ENCODE data around the gene FOXL1.

GRCh38 chr16:85899879-85900843, 1.2 kb downstream of the IRF8 start:
- RRBS, result no CpG with 5 or more reads among the region's 18 CpGs

- RRBS, result no CpG with 5 or more reads among the region's 45 CpGs
Measured at GRCh38 chr16:85947543-85948335, 48.8 kb downstream of the IRF8 start.

GRCh38 chr16:86029284-86029880, 130.4 kb downstream of the IRF8 start:
- RRBS, result no CpG with 5 or more reads among the region's 21 CpGs

- RRBS, result no CpG with 5 or more reads among the region's 8 CpGs
Measured at GRCh38 chr16:86199224-86199623, 300.3 kb downstream of the IRF8 start.

DNA sequence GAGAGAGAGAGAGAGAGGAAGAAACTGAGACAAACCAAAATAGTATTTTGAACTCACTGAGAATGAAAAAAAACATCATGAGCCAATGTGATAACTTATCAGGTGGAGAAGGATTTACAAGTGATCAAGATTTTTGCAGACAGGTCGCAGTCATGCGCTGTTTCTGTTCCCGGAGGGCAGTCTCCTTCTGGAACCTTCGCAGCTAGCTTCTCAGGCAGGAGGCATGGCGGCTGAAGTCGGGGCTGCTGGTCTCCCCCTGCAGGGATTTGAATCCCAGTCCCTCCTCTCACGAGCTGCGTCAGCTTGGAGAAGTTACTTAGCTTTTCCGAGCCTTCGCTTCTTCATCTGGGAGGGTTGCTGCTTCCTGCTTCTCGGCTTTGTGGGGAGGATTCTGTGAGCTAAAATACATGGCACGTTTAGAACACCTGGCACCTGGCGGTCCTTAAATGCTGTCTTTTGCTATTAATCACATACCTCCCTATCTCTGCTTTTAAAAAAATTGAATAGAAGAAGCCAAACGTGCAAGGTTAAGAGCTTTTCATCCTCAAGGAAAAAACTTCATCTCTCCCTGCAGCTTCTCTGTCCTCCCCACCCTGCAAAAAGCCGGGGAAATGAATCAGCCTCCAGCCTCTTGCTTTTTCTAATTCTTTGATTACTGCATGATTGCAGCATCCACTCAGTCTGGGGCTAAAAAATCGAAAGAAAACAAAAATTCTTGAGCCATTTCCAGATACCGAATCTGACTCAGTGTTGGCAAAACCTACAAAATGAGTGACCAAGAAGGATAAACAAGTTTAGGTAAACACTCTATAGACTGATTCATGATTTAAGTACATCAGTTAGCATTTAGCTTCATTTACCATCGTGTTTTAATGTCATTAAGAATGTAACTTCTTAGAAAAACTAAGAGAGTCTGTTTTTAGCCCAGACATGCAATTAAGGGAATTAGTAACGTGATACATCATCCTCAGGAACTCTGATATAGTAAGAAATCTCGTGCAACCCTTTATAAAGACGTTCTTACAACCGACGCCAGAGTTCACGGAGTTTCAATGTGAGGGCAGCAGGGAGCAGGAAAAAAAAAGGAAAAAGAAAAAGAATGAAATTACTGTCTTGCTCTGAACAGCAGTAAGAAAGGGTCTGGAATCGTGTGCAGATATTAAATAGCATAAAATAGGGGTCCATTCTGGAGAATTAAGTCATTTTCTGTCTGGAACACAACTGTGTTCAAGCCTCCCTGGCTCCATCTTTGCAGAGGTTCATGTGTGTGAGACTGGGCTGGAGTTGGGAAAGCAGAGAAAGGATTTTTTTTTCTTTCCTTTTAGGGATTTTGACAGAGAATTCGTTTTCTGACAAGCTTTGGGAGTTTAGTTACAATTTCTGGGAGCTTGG, 287.4 kb upstream of the FOXF1 start:
- RRBS, result no CpG with 5 or more reads among the region's 26 CpGs

DNA sequence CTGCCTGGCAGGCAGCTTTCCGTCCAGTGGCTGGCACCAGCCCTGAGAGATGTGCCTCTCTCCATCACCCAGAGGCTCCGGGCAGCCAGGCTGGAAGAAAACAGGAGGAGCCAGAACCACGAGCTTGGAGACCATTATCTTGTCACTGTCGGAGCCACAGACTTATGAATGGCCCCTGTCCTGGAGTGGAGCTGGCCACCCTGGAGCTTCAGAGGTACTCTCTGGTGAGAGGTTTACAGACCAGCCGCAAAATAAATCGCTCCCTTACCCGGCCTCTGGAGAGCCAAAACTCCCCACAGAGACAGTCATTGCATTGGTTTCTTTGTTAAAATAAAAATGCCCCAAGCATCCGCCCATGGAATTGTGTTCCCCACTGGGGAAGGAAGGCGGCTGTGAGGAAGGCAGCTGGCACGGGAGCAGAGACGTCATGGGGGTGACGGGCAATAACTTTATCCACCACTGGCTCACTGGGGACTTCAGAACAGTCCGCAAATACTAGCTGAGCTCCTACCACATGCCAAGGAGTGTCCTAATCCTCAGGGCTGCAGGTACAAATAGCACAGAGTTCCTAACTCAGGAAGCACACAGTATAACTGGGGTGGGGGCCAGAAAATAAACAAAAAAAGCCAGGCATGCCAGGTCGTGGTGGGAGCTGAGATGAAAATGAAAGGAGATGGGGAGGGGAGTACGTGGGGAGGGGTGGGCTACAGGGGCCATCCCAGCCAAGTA, 266.2 kb upstream of the FOXF1 start:
- RRBS, result no CpG with 5 or more reads among the region's 15 CpGs

GRCh38 chr16:86387471-86387864, 122.9 kb upstream of the FOXF1 start:
- RRBS, result no CpG with 5 or more reads among the region's 6 CpGs

DNA sequence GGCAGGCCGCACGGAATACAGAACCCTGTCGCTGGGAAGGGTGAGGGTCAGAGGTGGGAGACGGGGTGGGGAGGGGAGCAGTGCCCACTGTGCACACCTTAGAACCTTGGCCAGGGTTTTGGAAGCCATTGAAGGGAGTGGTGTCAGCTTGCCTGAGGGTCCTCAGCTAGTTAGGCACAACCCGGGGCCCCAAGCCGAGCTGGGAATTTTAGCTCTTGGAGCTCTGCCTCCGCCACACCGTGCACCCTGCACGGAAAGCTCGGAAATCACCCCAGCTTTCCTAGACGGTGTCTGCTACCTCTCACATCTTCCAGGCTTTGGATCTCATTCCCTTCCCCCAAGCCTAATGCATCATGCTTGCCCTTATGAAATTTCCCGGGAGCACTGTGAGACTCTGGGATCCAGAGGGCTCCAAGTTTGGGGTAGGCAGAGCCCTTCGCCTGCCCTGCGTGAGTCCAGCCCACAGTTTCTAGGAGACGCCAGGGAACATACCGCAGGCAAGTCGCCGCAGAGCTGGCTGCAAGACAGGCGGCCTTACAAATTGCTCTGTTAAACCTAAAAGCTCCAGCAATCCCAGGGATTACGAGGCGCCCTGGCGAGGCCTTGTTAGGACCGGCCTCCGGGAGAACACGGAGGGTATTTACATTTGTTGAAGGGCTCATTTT, 77.9 kb upstream of the FOXF1 start:
- RRBS, result no CpG with 5 or more reads among the region's 25 CpGs

GRCh38 chr16:86500012-86500876, 10.1 kb upstream of the FOXF1 start:
- RRBS, result no CpG with 5 or more reads among the region's 20 CpGs

DNA sequence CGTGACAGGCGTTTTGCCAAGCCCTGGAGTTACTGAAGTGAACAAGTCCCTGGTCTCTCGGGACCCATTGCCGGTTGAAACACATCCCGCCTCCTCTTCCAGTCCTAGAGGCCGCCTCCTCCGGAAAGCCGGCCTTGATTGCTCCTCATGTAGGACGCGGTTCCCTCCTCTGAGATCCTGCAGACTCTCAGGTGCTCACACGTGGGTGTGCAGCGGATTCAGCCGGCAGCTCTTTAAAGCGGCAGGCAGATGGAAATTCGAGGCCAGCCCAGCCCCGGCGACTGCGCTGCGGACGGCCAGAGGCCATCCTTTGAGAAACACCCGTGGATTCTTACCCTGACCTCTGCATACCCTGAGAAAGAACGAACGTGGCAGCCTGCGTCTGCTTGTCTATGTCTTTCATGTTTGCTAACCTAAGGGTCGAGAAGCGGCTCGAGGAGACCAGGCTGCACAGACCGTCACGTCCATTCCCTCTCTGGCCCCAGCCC, 408 bp upstream of the MTHFSD start:
- RRBS, result 8% methylated on average over 13 of the region's 29 CpGs

GRCh38 chr16:86577981-86579019, at the start of gene FOXL1:
FOXL1 (plus strand) TSS chr16:86578549.
- RRBS, result 54% methylated on average over 29 of the region's 56 CpGs

DNA sequence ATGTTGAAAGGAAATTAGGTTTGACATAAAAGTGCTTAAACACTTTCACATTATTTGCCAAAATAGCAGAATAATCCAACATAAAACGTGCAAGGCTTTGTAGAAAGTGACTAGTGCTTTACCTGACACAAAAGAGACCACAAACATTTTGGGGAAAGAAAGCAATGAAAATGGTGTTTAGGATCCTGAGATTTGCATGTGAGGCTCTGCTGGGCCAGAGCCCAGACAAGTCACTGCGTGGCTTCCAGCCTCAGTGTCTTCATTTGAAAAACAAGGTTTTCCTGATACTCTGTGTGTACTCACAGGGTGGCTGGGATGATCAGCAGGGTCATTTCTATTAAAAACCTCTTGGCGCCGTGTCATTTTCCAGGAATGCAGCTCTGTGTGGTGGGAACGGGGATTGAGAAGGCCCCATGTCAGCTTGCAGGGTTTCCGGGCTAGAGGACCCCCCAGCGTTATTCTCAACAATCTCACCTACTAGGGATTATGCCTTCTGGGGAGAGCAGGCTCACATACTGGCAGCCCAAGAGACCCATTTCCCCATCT, 73.4 kb downstream of the FOXL1 start:
- RRBS, result no CpG with 5 or more reads among the region's 7 CpGs

DNA sequence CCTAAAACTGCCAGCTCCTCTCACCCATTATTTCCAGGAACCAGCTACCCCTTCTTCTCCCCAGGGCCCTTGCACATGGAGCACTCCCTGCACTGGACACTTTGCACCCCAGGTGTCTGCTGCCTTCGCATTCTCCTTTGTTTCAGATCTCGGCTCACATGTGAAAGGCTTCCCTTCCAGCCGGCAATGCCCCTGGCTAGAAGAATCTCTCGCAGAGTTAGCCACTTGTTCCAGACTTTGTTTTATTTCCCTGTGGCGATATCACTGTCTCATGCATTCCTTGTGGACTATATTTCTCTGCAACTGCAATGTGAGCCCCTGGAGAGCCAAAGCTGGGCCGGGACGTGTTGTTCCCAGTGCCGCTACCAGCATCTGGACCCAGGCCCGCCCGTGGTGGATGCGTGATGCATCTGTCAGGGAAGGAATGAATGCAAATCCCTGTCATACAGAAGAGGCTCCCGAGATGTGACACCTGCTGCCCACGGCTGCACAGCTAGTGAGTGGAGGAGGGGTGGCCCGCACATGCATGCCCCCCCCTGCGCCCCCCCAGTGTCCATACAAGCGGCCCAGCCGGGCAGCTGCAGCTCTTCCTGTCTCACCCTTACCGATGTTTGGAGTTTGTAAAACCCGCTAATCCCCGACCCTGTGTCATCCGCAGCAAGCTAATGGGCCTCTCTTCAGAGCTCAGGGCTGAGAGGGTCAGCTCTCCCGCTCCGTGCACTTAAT, 91.5 kb downstream of the FOXL1 start:
- RRBS, result no CpG with 5 or more reads among the region's 23 CpGs

DNA sequence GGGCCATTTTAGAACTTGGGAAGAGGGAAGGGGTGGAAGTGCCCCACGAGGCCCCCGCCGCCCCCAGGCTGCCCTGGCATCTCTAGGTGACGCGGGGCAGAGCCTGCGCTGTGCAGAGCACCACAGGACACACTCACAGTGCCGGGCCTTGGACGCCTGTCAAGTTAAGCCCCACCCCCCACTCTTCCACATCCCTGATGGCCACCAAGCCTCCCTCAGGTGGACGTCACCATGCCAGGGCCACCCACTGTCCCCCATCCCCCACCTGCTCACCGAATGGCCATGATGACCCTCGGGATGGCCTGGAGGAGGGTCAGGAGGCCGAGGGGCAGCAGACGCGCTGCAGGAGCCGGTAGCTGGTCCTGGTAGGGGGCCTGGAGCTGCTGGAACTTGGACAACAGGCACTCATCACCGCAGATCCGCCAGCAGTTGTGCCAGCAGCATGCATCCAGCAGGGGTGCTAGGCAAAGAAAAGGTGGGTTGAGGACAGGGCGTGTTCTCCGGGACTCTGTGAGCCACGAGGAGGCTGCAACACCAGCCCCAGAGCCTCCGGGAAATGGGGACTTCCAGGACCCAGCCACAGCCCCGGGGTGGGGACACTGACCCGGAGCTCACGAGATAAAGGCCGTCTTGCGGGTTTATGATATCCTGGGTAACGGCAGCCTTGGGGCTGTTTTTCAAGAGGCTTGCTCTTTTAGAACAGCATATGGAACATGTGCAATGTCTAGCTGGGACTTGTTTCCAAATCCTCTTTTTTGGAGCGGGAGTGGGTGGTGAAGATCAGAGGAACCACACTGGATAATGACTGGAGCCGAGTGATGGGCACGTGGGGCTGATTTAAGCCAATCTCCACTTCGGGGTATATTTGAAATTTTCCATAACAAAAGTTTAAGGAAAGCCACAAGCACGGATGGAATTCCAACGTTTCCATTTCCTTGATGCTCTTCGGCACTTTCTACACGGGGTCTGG, 11.5 kb downstream of the C16orf95 start:
- RRBS, result 90% methylated on average over 3 of the region's 35 CpGs

- RRBS, result 95% methylated on average over 8 of the region's 26 CpGs
Measured at GRCh38 chr16:87344331-87345027, 27.3 kb upstream of the C16orf95 start.

GRCh38 chr16:87358145-87359099, 25.2 kb downstream of the FBXO31 start:
- RRBS, result 93% methylated on average over 3 of the region's 28 CpGs

DNA sequence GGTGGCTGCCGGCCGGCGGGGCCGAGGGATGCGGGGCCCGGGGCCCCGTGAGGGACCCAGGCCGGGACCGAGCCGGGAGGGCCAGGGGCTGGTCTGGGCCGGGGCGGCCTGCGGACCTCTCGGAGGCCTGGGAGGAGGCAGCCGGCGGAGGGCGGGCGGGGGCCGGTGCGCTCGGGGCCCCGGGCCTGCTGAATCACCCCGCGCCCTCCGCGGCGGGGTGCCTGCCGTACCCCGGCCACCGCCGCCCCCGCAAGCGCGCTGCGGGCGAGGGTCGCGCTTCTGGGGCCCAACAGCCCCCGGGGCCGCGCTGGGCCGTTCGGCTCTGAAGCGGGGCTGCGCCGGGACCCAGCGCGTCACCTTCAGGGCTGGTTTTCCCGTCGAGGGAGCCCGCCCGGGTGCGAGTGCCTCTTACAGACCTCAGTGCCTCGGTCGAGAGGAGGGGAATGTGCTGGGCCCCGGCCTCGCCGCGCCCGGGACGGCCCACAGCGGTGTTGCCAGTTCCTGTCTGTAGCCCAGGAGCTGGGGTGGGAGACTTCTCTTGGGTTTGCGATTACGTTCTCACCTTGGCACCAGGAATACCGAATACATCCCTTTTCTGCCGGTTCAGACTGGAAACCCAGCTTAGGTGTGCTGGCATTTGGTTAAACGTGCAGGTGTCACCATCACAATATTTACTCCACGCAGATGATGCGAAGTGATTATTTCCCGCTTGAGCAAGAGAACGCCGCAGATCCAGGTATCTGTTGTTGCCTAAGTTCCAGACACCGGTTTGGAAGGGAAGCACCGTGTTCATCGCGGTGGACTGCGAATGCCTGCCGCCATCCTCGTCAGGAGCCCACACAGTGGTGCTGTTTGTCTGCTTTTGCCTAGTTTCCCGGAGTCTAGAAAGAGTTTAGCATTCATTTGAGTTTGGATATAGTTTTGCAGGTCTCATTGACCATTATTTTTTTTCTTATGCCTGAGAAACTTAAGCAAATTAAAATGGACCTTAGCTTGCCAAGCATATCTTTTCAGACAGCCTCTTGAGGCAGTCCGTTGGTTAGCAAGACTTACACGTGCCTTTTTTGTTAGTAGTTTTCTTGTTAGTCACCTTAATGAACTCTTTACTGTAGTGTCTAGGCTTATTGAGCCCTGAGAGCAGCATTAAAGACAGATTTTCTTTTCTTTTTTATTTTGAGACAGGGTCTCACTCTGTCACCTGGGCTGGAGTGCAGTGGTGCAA, 859 bp downstream of the MAP1LC3B start:
- RRBS, result 2% methylated on average over 45 of the region's 82 CpGs

DNA sequence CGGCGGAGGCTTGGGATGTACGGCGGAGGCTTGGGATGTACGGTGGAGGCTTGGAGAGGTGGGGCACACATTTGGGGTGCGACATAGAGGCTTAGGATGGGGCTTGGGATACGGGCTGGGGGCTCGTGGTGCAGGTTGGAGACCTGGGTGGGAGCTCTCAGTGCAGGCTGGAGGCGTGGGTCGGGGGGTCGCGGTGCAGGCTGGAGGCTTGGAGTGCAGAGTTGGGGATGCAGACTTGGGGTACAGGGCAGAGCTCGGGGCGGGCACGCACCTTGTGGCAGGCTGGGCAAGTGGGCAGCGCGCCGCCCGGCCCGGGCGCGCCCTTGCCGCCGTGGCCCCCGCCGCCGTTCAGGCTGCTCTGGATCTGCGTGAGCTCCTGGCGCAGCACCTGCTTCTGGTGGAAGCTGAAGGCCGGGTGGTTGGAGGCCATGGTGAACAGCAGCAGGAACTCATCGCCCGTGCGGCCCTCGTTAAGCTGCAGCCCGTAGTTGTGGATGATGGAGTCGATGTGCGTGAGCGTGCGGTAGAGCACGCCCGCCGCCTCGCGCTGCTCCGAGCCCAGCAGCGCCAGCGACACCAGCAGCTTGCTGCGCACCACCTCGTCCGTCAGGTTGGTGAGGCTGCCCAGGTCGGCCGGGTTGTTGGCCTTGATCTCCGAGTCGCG, 1.3 kb downstream of the ZCCHC14 start:
- RRBS, result 24% methylated on average over 10 of the region's 55 CpGs

GRCh38 chr16:87518315-87518968, 25.6 kb upstream of the ZCCHC14 start:
- RRBS, result 61% methylated on average over 4 of the region's 20 CpGs

Data from PFSK-1 (cell line).